ENCODE measurements around the gene DYNLL1.

GRCh38 chr12:119168947-119169505 lies 9.7 kb upstream of the HSPB8 start:
- PRO-cap, 5 experiments, result no peak in any of the 5 experiments
- RAMPAGE, long total RNA, 2 experiments, result no peak in any of the 2 experiments
- RRBS, result no CpG with 5 or more reads among the region's 2 CpGs

GRCh38 chr12:119177941-119178317 lies 802 bp upstream of the HSPB8 start:
- PRO-cap, 5 experiments, result no peak in any of the 5 experiments
- RAMPAGE, long total RNA, 2 experiments, result no peak in any of the 2 experiments
- RRBS, result no CpG with 5 or more reads among the region's 6 CpGs

GRCh38 chr12:119180370-119181560 lies 2.0 kb downstream of the HSPB8 start:
- PRO-cap, 5 experiments, result no peak in any of the 5 experiments
- RAMPAGE, long total RNA, 2 experiments, result no peak in any of the 2 experiments
- RRBS, result no CpG with 5 or more reads among the region's 10 CpGs

GRCh38 chr12:119353382-119353721 lies 18.8 kb downstream of the CCDC60 start:
- PRO-cap, 5 experiments, result peak in 1 of 5 experiments; most common minus-strand start chr12:119353590 (in 1)
- RAMPAGE, long total RNA, 2 experiments, result no peak in any of the 2 experiments
- RRBS, result no CpG with 5 or more reads among the region's 1 CpG

DNA sequence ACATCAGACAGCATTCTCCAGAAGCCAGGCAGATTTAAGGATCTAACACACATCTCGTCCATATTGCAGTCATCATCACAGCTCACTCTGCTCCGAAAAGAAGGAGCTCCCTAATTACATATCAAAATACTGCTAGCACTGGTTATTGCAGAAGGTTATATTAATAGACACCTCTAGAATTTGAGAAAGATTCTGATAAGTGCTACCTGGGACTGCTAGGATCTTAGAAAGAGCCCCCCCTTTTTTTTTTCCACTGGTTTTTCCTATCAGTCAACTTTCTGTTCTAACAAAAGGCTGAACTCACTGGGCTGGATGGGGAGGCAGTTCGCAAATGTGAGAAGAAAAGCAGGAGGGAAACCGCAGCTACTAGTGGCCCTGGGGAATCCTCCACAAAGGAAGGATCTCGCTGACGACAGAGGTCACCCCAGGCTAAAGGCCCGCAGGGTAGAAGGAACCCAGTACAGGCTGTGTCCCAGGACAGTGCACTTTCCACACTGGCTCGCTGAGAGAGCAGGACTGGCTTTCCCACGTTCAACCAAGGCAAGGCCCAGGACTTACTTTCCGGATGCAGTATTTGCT lies 36.0 kb downstream of the PRKAB1 start:
- PRO-cap, 5 experiments, result no peak in any of the 5 experiments
- RAMPAGE, long total RNA, 2 experiments, result no peak in any of the 2 experiments
- RRBS, result no CpG with 5 or more reads among the region's 10 CpGs

DNA sequence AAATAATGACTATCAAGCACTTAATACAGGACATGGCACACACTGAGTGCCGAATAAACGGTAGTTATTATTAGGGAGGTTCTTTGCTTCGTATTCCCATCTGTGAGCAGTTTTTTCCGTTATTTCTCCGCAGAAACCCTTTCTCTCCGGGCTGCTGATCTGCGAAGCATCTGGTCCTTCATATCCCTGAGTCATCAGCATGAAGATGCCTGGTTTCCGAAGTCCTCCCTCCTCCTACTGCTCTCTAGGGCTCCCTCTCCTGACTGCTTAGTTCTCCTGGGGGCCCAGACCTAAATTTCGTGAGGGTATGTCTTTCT lies 737 bp upstream of the BICDL1 start:
- PRO-cap, 5 experiments, result no peak in any of the 5 experiments
- RAMPAGE, long total RNA, 2 experiments, result no peak in any of the 2 experiments
- RRBS, result no CpG with 5 or more reads among the region's 9 CpGs

DNA sequence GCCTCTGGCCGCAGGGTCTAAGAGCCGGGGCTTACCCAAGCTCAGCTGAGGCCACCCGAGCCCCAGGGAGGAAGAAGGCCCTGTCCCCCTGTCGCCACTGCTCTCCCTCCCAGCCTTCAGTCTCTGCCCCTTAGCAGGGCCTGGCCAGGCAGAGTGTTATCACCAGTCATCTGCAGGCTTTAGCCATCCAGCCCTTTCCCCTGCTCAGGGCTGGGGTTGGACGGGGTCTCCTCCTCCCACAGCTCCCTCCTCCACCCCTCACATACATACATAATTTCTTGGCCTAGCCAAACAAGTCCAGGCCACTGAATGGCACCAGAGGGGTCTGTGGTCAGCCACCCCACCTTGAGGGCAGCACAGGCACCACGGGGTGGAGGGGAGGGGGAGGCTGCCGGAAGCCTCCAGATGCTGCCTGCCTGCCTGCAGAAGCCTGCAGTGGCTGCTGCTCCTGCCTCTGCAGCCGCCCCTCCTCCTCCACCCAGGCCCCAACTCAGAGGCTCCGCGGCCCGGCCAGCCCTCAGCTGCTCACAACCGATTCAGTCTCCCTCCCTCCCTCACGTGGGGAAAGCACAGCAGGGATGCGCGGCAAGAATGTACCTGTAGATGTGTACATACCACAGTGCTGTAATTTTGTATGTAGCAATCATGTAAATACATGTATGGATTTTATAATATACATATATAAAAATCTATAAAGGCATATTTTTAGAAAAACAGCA lies 22.7 kb downstream of the RAB35 start:
- PRO-cap, 5 experiments, result no peak in any of the 5 experiments
- RAMPAGE, long total RNA, 2 experiments, result no peak in any of the 2 experiments
- RRBS, result 81% methylated on average over 3 of the region's 15 CpGs

DNA sequence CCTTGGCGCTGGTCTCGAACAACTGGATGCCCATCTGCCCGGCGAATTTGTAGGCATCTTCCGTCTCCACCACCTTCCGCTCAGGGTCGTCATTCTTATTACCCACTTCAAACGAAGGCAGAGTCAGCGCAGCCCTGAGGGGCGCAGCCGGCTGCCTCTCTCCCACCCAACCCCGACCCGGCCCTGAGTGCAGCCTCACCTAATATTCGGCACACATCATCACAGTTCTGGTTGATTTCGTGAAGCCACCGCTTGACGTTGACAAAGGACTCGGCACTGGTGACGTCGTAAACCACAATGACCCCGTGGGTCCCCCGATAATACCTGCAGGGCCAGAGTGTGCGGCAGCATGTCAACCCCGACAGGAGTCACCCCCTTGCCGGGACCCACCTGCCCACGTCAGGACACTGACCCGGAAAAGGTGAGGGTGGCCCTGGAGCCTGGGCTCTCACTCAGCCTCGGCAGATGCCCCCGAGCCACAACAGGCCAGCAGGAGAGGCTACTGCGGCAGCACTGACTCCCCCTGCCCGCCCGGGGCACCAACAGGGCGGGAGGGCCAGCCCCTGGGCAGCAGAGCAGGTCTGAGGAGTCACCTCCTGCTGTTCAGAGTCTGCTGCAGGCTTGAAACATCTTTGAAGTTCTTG lies 17.6 kb downstream of the RAB35 start:
- PRO-cap, 5 experiments, result no peak in any of the 5 experiments
- RAMPAGE, long total RNA, 2 experiments, result no peak in any of the 2 experiments
- RRBS, result 98% methylated on average over 6 of the region's 33 CpGs

GRCh38 chr12:120100455-120101079 lies 16.0 kb downstream of the RAB35 start:
- PRO-cap, 5 experiments, result no peak in any of the 5 experiments
- RAMPAGE, long total RNA, 2 experiments, result no peak in any of the 2 experiments
- RRBS, result 70% methylated on average over 12 of the region's 24 CpGs

DNA sequence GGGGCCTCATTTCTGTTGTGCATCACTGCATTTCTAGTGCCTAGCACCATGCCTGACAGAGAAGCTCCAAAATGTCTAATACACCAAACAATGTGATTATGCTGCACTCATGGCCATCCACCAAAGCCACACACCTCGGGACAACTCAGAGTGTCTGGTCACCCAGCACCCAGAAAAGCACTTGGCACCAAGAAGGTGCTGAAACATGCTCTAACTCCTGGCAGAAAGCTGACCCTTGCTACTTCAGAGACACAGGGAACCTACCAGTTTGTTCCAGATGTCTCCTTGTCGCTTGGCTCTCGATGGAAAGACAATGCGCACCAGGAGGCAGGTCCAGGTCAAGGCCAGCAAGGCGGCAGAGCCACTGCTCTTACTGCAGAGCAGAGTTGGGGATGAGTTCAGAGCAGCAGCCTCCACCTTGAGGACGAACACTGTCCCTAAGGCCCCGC lies 11.2 kb downstream of the GCN1 start:
- PRO-cap, 5 experiments, result no peak in any of the 5 experiments
- RAMPAGE, long total RNA, 2 experiments, result no peak in any of the 2 experiments
- RRBS, result no CpG with 5 or more reads among the region's 7 CpGs

DNA sequence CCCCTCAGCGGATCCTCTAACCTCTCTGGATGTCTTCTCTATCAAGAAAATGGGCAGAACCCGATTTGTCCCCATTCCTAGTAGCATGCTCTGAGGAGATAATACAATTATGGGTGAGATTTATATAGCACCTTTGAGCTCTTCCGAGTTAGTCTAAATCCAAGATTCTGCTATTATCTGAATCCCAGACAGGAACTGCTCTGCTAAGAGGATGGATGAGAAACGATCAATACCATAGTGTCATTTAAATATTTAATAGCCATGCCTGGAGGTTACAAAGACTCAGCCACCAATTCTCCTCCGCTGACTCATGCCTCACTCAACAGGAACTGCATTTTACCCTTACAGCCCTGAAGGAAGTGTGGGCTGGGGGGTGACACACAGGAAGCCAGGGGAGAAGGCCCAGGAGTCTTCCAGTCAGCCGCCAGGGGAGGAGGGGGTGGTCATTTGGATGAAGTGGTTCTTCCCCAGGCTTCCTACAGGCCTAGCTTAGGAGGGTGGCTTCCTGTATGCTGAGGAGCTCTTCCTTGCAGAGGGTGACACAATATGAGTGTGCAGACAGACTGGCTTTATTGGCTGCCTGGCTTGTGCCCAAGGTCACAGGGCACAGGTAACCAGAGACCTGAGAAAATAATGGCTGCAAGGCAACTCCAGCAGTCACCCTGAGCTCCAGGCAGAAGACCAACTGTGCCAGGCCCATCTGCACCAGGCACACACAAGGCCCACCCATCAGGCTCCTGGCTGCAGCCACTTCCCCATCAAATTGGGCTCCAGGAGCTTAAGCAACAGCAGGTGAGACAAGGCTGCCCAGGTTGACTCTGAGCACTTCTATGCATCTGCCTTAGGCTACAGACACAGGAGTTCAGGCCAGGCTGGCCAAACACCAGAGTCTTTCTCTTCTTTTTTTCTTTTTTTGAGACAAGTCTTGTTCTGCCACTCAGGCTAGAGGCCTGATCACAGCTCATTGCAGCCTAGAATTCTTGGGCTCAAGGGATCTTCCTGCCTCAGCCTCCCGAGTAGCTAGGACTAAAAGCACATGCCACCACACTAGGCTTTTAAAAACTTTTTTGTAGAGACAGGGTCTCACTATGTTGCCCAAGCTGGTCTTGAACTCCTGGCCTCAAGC lies 30.6 kb upstream of the RPLP0 start:
- PRO-cap, 5 experiments, result no peak in any of the 5 experiments
- RAMPAGE, long total RNA, 2 experiments, result no peak in any of the 2 experiments
- RRBS, result no CpG with 5 or more reads among the region's 7 CpGs

GRCh38 chr12:120292487-120293411 lies 9.4 kb upstream of the SIRT4 start:
- PRO-cap, 5 experiments, result peak in 5 of 5 experiments; most common plus-strand start chr12:120292936 (in 1); most common minus-strand start chr12:120293237 (in 4)
- RAMPAGE, long total RNA, 2 experiments, result no peak in any of the 2 experiments
- RRBS, result no CpG with 5 or more reads among the region's 41 CpGs

DNA sequence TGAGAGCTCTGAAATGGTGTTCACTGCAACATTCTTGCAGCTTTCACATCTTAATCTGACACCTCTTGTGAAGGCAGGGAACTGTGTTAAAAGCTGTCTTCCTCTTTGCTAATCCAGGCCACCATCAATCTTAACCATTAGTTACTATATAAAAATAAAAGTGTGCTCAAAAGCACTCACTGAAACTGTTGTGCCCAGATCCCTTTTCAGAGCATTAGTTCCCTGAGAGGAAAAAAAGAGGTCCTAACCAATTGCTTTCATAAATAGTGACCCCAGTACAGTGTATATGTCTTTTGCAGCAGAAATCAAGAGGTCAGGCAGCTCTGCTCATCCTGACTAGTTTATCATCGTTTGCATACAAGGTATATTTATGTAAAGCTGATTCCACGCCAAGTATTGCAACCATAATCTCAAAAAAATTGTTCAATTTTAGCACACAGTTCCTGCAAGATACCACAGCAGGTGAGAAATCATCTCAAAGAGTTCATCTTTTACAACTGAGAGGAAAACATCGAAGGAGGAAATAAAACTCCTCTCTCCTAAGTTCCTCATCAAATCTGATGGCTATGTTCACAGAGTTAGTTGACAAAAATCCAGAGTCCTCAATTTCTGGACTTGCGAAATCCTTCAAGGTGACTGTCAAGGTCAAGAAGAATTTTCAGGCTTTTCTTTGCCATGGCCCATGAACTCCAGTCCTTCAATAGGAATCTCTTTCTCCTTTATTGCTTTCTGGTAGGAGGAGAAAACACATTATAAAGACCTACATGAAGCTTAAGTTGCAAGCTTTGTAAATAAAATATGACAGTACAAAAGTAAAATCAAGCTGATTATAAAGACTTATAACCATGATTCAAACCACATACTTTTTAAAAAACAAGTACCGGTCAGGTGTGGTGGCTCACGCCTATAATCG lies 1.7 kb downstream of the TRIAP1 start:
- PRO-cap, 5 experiments, result no peak in any of the 5 experiments
- RAMPAGE, long total RNA, 2 experiments, result no peak in any of the 2 experiments
- RRBS, result no CpG with 5 or more reads among the region's 7 CpGs

GRCh38 chr12:120452947-120453482 lies 6.8 kb downstream of the GATC start:
- PRO-cap, 5 experiments, result no peak in any of the 5 experiments
- RAMPAGE, long total RNA, 2 experiments, result no peak in any of the 2 experiments
- RRBS, result no CpG with 5 or more reads among the region's 3 CpGs

DNA sequence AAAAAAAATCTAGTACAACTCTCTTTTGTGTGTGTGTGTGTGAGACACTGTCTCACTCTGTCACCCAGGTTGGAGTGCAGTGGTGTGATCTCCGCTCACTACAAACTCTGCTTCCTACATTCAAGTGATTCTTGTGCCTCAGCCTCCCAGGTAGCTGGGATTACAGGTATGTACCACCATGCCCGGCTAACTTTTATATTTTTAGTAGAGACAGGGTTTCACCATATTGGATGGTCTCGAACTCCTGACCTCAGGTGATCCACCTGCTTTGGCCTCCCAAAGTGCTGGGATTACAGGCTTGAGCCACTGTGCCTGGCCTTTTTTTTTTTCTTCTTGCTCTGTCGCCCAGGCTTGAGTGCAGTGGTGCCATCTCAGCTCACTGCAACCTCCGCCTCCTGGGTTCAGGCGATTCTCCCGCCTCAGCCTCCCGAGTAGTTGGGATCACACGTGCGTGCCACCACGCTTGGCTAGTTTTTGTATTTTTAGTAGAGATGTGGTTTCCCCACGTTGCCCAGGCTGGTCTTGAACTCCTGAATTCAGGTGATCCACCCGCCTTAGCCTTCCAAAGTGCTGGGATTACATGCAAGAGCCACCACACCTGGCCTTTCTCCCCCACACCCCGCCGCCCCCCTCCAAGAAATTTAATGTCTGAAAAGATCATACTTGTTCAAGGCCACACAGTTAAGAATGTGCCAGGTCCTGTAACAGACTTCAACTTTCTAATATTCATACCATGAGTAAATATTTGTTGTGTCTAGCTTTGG lies 8.8 kb downstream of the GATC start:
- PRO-cap, 5 experiments, result no peak in any of the 5 experiments
- RAMPAGE, long total RNA, 2 experiments, result no peak in any of the 2 experiments
- RRBS, result no CpG with 5 or more reads among the region's 15 CpGs

- PRO-cap, 5 experiments, result no peak in any of the 5 experiments
- RAMPAGE, long total RNA, 2 experiments, result no peak in any of the 2 experiments
- RRBS, result no CpG with 5 or more reads among the region's 11 CpGs
These were observed 10.5 kb downstream of the GATC start for GRCh38 chr12:120456352-120457486.

DNA sequence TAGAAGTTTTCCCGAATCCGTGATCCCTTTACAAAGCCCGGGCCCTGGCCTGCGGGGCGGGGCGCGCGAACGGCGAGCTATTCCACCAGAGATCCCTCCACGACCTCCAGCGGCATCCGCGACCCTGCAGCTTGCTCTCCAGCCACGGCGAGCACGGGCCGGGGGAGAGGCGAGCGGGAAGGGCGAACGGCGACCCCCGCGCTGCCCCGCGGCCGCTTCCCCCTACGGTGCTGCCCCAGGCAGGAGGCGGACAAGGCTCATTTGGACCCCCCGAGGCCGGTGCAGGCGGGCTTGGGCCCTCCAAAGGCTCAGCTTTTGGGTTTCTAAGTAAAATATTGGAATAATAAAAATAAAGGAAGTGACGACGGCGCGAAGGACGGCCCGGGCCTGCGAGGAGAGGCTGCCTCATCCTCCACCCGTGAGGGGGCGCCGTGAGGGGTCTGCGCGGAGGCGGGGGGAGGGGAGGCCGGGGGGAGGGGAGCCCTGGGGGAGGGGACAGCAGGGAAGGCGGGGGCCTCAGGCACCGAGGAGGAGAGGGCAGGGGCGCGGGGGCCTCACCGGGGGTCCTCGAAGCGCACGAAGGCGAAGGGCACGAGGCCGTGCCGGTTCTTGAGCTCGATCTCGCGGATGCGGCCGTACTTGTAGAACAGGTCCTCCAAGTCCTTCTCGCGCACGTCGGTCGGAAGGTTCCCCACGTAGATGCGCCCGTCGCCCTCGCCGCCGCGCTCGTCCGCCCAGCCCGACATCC lies 510 bp downstream of the SRSF9 start:
- PRO-cap, 5 experiments, result no peak in any of the 5 experiments
- RAMPAGE, long total RNA, 2 experiments, result no peak in any of the 2 experiments
- RRBS, result 2% methylated on average over 25 of the region's 80 CpGs

GRCh38 chr12:120495673-120496525 lies at the start of gene DYNLL1:
TSS of gene DYNLL1 (plus strand) at chr12:120496113.
- PRO-cap, 5 experiments, result peak in 5 of 5 experiments; most common plus-strand start chr12:120496113 (in 5); most common minus-strand start chr12:120495925 (in 4)
- RAMPAGE, long total RNA, 2 experiments, result start-site peak on the plus strand in 2 of 2 experiments, at chr12:120496083-120496139 at its widest, 4,052 to 9,222 reads per replicate; start-site peak on the minus strand in 2 of 2 experiments, at chr12:120495859-120495949 at its widest, 19 to 55 reads per replicate
- RRBS, result 2% methylated on average over 27 of the region's 64 CpGs

DNA sequence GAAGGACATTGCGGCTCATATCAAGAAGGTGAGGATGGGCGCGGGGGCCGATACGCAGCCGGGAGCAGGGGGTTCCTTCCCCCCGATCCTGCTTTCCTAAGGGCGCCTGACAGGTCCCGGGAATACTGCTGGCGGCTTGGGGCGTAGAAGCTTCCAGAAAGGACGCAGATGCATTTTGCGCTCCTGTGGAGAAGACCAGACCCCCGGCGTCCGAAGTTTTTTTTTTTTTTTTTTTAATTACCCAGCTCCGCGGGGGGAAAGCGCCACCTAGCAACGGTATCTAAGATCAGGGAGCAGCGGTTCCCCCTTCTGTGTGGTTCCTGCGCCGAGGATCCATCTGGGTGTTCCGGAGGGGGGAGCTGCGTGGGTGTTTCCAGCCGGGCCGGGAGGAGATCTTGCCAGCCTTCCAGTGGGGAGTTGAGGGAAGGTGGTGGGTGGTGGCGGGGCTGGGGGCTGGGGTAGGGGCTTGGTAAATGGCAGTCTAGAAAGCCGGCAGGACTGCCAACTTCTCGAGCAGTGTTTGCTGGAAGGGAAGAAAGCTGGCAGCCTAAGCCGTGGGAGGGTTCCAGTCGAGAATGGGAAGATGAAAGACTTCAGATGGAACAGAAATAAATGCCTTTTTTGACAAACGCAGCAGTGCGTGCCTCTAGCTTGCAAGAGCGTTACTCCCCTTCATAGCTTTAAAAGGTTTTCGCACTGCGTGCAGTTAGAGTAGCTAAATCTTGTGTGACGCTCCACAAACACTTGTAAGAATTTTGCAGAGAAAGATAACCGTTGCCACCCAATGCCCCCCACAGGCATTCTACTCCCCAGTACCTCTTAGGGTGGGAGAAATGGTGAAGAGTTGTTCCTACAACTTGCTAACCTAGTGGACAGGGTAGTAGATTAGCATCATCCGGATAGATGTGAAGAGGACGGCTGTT lies 874 bp downstream of the DYNLL1 start:
- PRO-cap, 5 experiments, result peak in 1 of 5 experiments; most common plus-strand start position 516 of the sequence (in 1); most common minus-strand start position 98 of the sequence (in 1)
- RAMPAGE, long total RNA, 2 experiments, result no peak in any of the 2 experiments
- RRBS, result 1% methylated on average over 9 of the region's 41 CpGs

- PRO-cap, 5 experiments, result no peak in any of the 5 experiments
- RAMPAGE, long total RNA, 2 experiments, result no peak in any of the 2 experiments
- RRBS, result no CpG with 5 or more reads among the region's 12 CpGs
These were observed 10.2 kb downstream of the POP5 start for GRCh38 chr12:120570646-120571699.

Measured in liver (tissue), 9 donors.